Colon Carcinoma Metastatic in the Brain (tissue), 2 donors: ENCODE measurements around a stretch of chr6.

DNA sequence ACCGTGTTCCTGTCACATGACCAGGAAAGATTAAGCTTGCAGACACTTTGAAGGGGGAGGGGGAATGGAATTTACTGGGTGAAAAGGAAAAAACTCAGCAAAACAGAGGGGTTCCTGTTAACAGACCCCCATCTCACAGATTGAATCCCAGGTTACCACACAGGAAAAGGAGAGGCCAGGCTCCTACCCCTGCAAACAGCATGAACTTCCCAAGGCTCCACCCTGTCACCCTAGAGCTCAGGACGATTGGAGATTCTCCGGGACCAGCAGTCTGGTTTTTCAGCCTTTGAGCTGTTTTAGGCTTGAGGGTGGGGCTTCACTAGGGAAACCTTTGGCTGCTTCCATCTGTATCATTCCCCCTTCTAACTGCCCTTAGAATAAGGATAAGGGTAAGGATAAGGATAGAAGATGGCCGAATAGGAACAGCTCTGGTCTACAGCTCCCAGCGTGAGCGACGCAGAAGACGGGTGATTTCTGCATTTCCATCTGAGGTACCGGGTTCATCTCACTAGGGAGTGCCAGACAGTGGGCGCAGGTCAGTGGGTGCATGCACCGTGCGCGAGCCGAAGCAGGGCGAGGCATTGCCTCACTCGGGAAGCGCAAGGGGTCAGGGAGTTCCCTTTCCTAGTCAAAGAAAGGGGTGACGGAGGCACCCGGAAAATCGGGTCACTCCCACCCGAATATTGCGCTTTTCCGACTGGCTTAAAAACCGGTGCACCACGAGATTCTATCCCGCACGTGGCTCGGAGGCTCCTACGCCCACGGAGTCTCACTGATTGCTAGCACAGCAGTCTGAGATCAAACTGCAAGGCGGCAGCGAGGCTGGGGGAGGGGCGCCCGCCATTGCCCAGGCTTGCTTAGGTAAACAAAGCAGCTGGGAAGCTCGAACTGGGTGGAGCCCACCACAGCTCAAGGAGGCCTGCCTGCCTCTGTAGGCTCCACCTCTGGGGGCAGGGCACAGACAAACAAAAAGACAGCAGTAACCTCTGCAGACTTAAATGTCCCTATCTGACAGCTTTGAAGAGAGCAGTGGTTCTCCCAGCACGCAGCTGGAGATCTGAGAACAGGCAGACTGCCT, 16.3 kb downstream of the C6orf58 start:
- PRO-cap, 2 experiments, result no peak in any of the 2 experiments

DNA sequence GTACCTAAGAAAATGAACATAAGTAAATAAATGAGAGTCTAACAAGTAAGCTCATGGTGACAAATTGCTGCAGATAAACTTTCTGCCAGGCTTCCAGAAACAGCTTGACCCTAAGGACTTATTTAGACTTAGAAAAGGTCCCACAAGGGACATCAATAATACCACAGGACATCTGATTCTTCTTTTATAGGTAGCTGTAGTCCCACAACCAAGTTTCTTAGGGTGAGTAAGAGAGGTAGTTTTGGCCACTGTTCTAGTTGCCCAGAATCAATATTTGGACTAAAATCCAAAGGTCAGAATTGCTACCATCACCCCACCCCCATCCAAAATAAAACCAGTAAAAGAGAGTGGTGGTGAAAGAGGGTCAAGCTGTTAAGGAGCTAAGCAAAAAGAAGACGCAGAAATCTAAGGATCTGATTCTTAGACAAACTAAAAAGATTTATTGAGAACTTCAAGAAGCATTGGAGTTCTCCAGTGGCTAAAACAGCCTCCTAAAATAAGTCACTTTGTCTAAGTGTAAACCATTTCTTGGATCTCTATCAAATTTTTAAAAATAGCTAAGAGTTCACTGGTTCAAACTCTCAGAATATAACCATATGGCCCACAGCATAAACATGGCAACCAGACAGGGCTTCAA, 180.6 kb downstream of the PTPRK start:
- PRO-cap, 2 experiments, result no peak in any of the 2 experiments

DNA sequence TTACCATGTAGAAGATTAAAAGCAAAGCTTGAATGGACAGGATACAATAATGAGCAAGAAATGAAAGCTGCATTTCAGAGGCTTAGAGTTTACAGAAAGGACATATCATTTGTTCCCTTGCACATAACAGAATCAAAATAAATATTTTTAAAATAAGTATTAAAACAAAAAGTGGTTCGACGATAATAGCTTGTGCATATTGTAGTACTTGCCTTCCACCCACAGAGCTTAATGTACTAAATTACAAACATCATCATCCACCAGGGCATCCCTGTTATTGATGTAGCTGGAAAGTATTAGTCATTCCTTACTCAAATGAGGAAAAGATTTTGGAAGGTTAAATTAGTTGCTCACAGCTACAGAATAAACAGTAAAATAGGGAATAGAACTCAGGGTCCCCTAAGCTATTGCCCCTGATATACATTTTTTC, 150.4 kb downstream of the PTPRK start:
- PRO-cap, 2 experiments, result no peak in any of the 2 experiments

GRCh38 chr6:128499376-128499938, 20.9 kb downstream of the PTPRK start:
- PRO-cap, 2 experiments, result no peak in any of the 2 experiments

DNA sequence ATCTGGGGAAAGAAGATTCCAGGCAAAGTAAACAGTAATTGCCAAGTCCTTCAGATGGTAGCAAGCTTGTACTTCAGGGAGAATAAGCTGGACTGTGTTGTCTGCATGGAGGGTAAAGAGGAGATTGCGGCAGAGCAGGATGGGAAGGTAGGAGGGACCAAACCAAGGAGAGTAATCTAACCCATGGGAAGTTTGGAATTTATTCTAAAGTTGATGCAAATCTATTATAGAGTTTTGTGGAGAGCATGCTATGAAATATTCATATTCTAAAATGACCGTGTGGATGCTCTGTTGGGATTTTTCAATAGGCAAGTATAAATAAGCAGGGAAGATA, 164.4 kb upstream of the LAMA2 start:
- PRO-cap, 2 experiments, result no peak in any of the 2 experiments

DNA sequence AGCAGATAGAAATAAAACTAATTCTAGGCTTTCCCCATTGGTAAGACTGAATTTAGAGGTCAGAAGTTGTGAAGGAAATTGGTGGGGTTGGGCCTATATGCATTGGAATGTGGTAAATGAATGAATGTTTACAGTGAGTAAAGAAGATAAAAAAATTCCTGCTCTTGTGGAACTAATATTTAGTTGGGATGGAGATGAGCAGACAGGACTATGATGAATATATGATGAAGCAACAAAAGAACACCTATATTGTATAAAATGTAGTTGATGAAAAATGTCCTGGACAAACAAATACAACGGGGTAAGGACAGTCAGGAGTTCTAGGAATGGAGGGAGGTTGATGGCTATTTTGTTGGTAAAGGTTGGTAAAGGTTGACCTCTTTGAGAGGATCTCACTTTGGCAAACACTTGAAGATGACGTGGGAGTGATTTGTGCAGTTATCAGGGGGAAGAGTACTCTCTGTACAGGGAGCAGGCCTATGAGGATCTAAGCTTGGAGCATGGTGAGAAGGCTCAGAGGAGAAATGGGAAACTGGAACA, 5.3 kb downstream of the LAMA2 start:
- PRO-cap, 2 experiments, result no peak in any of the 2 experiments

DNA sequence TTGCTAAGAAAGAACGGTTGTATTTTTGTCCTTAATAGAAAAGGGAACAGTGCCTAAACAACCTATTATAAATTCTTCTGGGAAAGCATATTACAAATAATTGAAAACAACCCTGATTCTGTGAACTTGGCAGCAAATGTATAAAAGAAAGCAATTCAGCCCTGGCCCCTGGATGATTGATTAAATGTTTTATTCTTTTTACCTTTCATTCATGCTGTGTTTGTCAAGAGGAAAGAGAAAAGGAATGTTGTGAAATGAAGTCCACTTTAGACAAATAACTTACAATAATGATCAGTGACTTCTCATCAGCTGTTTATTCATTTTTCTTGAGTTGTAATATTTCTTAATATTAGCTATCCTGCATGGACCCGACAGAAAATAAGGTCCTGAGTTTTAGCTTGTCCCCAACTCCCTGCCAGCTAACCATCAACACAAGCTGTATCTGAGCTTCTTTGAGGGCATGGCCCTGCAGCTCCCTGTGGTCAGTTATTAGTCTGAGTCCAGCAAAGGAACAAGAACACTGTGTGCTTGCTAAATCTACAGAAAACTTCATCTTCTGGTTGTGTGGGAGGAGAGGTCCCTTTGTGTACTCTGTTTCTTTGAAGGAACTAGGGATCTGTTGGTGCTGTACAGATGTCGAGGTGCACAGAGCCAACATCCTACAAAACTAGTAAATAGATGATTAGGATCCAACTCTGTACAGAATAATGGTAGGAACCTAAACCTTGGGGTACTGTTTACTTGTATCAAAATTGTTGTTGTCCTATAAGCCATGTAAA, 248.3 kb downstream of the LAMA2 start:
- PRO-cap, 2 experiments, result no peak in any of the 2 experiments

- PRO-cap, 2 experiments, result no peak in any of the 2 experiments
Measured at GRCh38 chr6:129246268-129246869, 363.4 kb downstream of the LAMA2 start.

- PRO-cap, 2 experiments, result no peak in any of the 2 experiments
Measured at GRCh38 chr6:129514182-129514720, 195.7 kb downstream of the ARHGAP18 start.

DNA sequence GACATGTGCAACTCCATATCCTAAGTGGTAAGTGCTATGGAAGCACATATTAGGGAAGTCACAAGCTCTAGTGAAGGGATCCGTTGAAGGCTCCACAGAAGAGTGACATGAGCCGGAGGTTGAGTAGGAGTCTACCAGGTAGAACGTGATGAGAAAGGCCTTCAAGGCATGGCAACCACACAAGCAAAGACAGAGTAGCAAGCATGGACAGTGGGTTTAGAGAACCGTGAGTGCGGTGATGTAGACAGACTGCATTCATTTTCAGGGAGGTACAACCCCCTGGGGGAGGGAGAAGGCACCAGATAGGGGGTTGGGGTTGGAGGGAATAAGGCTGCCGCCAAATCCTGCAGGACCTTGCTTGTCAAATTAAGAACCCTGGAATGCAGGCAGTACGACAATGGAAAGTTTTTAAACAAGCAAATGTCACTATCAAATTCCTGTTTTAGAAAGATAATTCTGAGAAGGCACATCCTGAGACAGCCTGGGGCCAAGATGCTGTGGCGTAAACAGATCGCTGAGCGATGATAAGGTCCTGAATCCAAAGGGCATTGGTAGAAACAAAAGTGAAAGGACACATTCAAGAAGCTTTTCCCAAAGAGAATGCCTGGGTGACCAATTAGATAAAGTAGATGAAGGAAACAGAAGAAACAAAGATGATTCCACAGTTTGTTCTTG, 50.1 kb downstream of the ARHGAP18 start:
- PRO-cap, 2 experiments, result no peak in any of the 2 experiments

DNA sequence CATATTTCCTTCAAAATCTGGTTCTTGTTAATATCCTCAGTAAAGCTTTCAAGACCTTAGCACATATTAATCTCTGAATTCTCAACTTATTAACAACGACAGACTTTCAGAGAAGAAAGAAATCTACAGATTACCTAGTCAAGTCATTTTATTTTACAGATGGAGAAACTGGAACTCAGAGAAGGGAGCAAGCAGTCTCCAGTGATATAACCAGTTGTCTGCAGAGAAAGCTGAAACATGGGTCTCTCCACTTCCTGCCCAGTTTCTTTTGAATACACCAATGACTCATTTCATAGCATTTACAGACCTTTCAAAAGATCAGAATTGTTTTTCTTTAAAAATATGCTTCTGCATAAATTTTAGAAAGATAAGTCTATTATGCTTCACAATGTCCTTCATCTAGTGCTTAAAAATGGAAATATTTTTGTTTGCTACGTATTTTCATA, 37.2 kb downstream of the ARHGAP18 start:
- PRO-cap, 2 experiments, result no peak in any of the 2 experiments

GRCh38 chr6:129748169-129748773, 38.3 kb upstream of the ARHGAP18 start:
- PRO-cap, 2 experiments, result no peak in any of the 2 experiments

- PRO-cap, 2 experiments, result peak in 1 of 2 experiments; most common plus-strand start chr6:130018805 (in 1)
Measured at GRCh38 chr6:130018744-130019284, 433 bp downstream of the L3MBTL3 start.

DNA sequence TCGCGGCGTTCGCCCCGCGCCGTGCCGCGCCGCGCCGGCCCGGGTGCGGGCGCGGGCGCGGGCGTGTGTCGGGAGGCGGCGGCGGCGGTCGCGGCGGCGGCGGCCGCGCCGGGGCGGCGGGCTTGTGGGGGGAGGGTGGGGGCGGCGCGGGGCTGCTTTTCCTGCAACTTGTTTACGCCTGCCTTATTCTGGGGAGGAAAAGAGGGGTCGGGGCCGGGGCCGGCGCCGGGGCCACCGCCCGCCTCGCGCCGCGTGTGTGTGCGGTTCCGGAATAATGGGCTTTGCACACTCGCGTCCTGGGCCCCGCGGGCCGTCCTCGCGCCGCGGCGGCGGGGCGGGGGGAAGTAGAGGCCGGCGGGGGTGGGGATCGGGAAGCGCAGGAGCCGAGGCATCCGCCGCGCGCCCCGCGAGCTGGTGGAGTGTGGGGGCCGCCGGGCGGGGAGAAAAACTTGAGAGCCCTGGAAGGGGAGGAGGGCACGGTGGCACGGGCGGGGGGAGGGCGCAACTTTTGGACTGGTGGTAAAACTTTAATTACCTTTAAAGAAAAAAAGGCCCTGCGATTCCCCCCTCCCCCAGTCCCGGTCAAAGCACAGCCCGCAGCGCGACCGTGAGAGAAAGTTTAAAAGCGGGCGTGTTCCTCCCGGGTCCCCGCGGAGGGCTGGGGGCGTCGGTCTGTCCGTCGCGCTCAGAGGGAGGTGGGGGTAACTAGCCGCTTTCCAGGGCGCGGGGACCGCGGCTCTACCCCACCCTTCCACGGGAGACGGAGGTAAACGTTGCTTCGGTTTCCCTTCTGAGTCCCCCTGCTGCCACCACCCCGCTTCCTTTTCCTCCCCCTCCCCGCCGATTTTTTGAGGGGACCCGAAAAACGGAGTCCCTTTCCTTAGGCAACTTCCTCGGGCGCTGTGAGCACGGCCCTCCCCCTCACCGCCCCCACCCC, 1.8 kb downstream of the L3MBTL3 start:
- PRO-cap, 2 experiments, result peak in 1 of 2 experiments; most common plus-strand start position 347 of the sequence (in 1); most common minus-strand start position 317 of the sequence (in 1)

DNA sequence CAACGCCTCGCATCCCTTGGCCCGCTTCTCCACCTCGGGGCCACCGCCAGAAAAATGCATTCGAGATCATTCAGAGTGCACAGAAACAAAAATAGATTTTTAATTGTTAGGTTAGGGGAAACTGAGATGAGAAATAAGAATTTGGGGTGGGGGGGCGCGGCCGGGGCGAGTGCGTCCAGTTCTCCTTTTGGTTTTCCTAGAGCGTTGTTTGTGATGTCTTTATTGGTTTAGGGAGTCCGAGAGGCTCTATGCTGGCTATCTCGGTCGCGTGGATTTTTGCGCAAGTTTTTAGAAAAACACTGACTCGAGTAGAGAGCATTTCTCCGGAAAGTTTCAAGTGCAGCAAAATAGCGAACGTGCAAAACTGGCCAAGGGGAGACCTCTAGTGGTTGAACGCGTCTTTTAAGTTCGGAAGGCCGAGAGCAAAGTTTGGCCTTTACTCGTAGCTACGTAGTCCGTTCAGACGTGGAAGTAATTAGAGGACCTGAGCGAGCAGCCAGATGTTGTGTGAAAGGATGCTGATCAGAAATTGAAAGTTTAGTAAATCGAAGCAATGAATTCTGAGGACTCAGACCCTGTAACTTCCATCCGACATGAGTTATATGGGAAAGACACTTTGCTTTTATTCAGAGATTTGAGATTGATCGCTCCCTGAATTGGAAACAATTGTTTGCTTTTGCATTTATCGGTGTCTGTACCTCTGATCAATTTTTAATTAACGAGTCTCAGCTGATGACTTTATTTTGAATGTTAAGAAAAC, 2.6 kb downstream of the L3MBTL3 start:
- PRO-cap, 2 experiments, result no peak in any of the 2 experiments

GRCh38 chr6:130396312-130396561, 30.4 kb downstream of the TMEM200A start:
- PRO-cap, 2 experiments, result no peak in any of the 2 experiments

DNA sequence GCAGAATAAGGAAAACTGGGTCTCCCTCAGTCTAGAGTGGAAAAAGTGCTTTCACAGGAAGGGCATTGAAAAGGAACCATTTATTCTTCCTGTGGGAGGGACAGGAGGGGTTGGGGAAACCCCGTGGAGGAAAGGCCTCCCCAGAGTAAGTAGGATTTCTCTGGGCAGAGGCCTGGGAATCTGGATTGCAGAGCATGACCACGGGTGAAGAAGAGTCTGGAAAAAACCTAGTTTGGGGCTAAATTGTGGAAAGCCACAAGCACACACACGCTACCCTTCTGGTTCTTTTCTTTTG, 546 bp upstream of the EPB41L2 start:
- PRO-cap, 2 experiments, result no peak in any of the 2 experiments

- PRO-cap, 2 experiments, result no peak in any of the 2 experiments
Measured at GRCh38 chr6:131510041-131510685, 62.9 kb upstream of the ARG1 start.

DNA sequence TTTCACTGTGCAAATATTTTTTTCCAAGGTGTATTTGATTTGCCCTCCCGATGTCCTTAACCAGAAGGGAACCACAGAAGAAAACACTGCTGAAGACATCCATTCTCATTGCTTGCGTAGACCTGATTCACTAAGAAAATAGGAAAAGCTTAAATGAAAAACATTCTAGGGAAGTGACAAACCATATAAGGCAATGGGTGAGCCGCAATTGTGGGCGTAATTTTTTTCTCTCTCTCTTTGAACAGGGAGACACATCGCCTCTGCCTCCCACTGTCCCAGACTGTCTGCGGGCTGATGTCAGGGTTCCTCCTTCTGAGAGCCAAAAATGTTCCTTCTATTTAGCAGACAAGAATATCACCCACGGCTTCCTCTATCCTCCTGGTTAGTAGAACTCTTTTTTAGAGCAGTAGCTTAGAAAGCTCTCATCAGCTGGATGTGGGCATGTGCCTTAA, 22.6 kb upstream of the CTAGE9 start:
- PRO-cap, 2 experiments, result no peak in any of the 2 experiments

DNA sequence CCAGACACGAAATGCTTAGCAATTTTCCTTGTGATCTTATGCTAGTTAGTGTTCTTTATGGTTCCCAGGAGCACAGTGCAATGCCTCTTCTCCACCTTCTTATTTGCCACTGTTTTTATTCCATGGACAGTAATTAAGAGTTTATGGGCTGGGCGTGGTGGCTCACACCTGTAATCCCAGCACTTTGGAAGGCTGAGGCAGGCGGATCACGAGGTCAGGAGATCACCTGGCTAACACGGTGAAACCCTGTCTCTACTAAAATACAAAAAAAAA, 55.6 kb downstream of the ENPP1 start:
- PRO-cap, 2 experiments, result no peak in any of the 2 experiments